Occipital lobe (tissue), 2 donors: Measurements from ENCODE around the gene BLOC1S5.

GRCh38 chr6:7728083-7729143 is 2.5 kb downstream of the BMP6 start:
- RAMPAGE, long total RNA: no peak

GRCh38 chr6:7892443-7893580 is 17.8 kb downstream of the TXNDC5 start:
- RAMPAGE, long total RNA: no peak

- RAMPAGE, long total RNA: no peak
Observed at GRCh38 chr6:8028409-8028640, 35.9 kb downstream of the BLOC1S5 start.

GRCh38 chr6:8063660-8064856 is at the start of gene BLOC1S5:
Gene BLOC1S5, minus strand, starts transcription at chr6:8064389.
- RAMPAGE, long total RNA: start-site peak on the minus strand at chr6:8064340-8064384, 56 and 304 reads in 2 replicates

DNA sequence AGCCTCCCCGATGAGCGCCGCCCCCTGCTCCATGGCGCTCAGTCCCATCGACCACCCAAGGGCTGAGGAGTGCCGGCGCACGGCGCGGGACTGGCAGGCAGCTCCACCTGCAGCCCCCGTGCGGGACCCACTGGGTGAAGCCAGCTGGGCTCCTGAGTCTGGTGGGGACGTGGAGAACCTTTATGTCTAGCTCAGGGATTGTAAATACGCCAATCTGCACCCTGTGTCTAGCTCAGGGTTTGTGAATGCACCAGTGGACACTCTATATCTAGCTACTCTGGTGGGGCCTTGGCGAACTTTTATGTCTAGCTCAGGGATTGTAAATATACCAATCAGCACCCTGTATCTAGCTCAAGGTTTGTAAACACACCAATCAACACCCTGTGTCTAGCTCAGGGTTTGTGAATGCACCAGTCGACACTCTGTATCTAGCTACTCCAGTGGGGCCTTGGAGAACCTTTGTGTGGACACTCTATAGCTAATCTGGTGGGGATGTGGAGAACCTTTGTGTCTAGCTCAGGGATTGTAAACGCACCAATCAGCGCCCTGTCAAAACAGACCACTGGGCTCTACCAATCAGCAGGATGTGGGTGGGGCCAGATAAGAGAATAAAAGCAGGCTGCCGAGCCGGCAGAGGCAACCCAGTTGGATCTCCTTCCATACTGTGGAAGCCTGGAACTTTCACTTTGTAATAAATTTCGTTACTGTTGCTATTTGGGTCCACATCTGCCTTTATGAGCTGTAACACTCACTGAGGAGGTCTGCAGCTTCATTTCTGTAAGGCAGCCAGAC is 589.4 kb upstream of the SLC35B3 start:
- RAMPAGE, long total RNA: no peak

DNA sequence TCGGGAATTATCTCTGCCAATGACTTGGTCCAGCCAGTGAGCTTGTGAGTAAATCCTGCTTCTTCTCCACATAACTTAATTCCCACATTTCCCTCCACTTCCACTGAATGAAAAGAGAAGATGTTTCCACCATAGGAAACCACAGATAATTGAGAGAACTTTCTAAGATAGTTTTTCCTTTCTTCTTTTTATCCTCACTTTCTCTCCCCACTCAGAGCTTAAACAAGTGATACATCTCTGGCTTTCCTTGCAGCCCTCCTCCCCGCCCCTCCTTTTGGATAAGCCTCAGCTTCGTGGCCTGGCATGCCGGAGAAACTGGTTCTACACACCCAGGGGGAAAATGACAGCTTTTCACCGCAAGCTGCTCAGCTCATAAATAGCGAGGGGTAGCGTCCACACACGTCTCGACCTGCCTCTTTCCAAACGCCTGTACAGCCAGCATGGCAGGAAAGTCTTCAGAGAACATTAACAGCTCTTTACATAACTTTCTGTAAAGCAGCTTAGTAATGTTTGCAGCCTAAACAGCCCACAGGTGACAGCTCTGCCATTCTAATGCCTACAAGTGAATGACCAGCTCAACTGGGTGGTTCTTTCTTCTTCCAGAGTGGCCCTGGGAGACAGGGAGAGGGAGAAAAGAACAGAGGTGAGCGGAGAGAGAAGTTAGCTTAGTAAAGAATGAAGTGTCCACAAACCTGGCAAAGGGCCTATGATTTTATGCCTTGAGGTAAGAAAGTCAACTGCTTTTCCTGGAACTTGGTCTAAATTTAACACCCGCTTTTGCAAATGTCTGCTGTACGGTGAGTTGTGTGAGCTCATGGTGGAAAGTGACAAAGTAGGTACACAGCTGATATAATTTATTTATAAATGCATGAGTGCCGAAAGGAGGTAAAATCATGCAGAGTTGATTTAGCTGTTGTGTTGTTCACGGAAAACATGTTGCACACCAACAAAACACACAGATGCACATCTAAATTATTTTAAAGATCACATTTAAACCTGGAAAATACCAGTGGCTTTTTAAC is 251.5 kb downstream of the TFAP2A start:
- RAMPAGE, long total RNA: no peak

GRCh38 chr6:10205842-10206221 is 209.0 kb downstream of the TFAP2A start:
- RAMPAGE, long total RNA: no peak

DNA sequence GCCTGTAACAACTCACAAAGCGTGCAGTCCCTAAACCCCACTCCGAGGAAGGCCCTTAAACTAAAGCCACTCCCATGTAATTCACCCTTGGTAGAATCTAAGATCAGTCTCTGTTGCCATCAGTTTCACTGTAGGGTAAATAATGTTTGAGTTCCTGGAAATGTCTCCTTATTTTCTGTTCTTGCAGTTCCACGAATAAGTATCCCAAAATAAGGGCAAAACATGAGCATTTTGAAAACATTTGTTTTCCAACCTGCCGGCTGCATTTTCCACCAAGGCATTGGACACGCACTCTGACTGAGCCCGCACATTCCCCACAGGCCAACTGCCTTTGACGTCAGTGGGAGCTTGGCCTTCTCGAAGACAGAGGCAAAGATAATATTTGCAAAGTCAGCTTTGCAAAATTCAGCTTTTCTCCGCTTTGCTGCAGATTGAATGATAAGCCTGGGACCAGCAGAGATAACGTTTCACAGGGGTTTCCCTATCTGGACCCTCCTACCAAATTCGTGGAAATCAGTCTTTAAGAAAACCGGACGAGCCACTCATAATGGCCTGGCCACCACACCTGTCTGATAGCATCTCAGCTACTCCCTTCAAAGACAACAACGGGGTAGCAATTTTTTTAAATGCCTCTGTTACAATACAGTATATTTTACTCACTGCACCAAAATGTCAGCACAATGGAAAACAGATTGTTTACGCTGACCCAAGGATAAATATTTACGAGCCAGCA is 100.7 kb downstream of the TFAP2A start:
- RAMPAGE, long total RNA: no peak

- RAMPAGE, long total RNA: no peak
Observed at GRCh38 chr6:10403540-10404100, 11.3 kb downstream of the TFAP2A start.

DNA sequence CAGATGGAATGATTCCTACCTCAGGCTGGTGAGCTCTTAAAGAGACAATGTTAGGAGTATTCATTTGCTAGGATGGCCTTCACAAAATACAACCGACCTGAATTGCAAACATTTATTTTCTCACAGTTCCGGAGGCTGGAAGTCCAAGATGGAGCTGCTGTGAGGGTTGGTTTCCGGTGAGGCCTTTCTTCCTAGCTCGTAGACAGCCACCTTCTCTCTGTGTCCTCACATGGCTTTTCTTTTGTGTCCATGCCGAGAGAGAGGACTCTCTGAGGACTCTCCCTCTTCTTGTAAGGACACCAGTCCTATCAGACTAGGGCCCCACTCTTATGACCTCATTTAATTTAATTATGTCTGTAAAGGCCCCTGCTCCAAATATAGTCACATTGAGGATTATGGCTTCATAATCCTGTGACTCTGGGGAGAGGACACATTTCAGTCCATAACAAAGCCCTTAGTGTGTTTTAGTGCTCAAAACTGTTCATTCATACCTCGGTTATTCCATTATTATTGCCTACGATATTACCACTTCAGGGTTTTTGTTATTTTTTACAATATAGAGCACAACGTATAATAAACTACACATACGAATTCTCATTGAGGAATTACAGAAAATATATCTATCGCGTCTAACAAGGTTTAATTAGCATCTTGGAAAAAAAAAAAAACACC is 19.8 kb upstream of the TFAP2A start:
- RAMPAGE, long total RNA: no peak

DNA sequence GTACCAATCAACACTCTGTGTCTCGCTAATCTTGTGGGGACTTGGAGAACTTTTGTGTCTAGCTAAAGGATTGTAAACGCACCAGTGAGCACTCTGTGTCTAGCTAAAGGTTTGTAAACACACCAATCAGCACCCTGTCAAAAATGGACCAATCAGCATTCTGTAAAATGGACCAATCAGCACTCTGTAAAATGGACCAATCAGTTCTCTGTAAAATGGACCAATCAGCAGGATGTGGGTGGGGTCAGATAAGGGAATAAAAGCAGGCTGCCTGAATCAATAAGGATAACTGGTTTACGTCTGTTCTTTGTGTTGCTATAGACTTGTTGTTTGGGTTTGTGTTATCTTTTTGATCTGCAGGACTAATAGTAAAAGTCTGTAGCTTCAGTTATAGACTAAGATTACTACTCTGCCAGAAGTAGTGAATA is 29.2 kb upstream of the GCNT2 start:
- RAMPAGE, long total RNA: no peak

DNA sequence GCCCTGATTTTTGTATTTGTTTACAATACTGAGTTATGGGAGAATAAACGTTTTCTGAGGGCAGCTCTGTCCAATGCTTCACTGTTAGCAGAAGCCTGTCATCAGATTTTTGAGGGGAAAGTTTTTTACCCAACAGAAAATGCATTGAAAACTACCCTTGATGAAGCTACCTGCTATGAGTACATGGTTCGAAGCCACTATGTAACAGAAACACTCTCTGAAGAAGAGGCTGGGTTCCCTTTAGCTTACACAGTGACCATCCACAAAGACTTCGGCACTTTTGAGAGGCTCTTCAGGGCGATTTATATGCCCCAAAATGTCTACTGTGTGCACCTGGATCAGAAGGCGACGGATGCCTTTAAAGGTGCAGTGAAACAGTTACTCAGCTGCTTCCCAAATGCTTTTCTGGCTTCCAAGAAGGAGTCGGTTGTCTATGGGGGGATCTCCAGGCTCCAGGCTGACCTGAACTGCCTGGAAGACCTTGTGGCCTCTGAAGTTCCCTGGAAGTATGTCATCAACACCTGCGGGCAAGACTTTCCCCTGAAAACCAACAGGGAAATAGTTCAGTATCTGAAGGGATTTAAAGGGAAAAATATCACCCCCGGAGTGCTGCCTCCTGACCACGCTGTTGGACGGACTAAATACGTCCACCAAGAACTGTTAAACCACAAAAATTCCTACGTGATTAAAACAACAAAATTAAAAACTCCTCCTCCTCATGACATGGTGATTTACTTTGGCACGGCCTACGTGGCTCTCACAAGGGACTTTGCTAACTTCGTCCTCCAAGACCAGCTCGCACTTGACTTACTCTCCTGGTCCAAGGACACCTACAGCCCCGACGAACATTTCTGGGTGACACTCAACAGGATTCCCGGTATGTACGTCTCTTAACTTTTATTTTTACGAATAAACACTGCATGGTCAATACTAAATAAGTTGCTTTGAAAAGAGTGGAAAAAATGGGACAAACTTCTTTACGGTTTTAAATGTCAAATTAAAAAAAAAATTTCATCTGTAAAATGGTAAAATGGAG is 8.1 kb downstream of the GCNT2 start:
- RAMPAGE, long total RNA: no peak

GRCh38 chr6:10531503-10531994 is 10.4 kb downstream of the GCNT2 start:
- RAMPAGE, long total RNA: no peak

GRCh38 chr6:10587608-10588150 is 66.5 kb downstream of the GCNT2 start:
- RAMPAGE, long total RNA: no peak

DNA sequence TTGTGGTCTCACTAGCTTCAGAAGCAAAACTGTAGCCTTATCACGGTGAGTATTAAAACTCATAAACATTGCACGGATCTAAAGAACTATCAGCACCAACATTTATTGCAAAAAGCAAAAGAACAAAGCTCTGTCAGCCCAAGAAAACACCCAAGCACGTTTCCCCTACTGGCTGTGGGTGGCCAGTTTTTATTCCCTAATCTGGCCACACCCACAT is 3.5 kb upstream of the TMEM14C start:
- RAMPAGE, long total RNA: no peak

GRCh38 chr6:11184863-11185803 is 47.3 kb downstream of the NEDD9 start:
- RAMPAGE, long total RNA: no peak

- RAMPAGE, long total RNA: no peak
Observed at GRCh38 chr6:11214204-11215370, 17.9 kb downstream of the NEDD9 start.

DNA sequence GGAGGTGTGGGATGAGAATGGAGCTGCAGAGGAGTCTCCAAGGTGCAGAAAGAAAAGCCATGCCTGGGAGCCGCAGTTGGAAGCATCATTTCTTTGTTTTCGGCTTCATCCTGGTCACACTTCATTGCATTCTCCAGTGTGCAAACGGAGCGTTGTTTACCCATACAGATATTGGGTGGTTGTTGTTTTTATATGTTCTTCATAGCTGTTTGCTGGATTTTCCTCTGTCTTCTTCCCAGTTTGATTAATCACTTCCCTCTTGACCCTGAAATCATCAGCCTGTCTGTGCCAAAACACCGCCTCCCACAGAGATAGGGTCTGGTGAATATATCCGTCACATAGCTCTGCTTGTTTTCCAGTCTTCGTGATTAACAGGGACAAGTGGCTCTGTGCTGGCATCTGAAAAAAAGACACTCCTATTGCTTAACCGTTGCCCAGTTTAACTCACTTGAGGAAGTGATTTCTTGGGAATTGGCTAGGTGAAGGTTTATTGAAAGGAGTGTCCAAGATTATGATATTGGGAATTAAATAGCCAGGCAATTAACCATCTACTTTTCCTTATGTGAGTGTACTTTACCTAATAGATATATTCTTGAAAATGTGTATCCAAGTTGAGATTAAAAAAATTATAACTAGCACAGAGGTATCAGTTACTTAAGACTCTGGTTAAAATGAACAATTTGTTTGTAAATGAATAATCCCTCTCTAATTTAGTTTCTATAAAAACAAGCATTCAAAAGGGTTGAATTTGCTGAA is 40.4 kb upstream of the NEDD9 start:
- RAMPAGE, long total RNA: no peak

- RAMPAGE, long total RNA: no peak
Observed at GRCh38 chr6:11273455-11273879, 41.0 kb upstream of the NEDD9 start.

- RAMPAGE, long total RNA: no peak
Observed at GRCh38 chr6:11366579-11367100, 134.2 kb upstream of the NEDD9 start.